Progenitor cell of endocrine pancreas (in vitro differentiated cells): ENCODE results near the genes RPS2, NOXO1 and DNASE1L2.

GRCh38 chr16:1819585-1820085, 7.0 kb downstream of the HAGH start:
- PRO-cap = no peak

DNA sequence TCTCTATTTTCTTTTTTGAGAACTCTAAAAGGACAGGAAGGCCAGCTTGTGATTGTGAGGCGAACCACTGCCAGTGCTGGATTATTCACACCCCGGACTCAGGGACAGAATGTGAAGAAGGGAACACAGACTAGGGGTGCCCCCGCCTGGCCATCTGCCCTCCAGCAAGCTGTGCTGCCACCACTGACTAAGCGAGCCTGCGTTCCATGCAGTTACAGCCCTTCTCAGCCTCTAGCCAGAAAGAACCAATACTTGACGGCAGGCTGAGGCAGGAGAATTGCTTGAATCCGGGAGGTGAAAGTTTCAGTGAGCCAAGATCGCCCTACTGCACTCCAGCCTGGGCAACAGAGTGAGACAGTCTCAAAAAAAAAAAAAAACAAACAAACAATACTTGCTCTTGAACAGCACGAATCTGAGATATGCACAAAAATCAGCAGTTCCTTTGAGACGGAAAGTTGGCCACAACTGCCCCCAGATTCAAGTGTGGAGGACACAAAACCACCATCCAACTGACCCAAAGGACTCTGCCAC, 2.7 kb downstream of the HAGH start:
- PRO-cap = no peak

GRCh38 chr16:1964712-1965215, at the start of gene RPS2:
RPS2 (minus strand) TSS chr16:1964826.
- PRO-cap = bidirectional peak, plus-strand start at chr16:1965031, minus-strand start at chr16:1964826

DNA sequence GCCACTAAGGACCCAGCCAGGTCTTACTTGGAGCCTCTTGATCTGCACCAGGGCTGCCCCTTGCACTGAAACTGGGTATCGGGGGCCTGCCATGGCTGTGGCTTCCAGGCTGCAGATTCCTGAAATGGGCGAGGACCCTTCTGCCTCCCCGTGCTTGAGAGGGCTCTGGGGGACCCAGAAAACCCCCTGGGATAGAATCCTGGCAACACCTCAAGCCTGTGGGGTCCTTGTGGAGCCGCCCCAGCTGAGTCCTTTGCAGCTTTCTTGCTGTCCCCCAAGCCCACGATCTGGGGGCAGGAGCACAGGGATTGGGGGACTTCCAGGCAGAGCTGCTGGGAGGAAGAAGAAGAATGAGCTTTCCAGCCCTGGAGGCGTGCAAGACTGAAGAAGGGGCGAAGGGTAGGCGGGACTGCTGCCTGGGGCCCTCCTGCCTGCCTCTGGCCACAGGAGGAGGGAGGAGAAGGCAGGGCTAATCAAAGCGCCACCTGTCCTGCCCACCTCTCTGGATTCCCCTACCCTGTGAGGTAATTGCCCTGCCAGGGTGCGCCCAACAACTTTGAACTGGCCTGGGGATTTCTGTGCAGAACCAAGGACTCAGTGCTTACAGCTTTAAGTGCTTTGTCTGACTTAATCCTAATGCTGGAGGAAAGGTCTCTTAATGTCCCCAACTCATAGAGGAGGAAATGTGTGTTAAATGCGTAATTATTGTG, at the start of gene NOXO1:
NOXO1 (minus strand) TSS at position 383 of the 710 bp plus-strand sequence.
- PRO-cap = no peak

GRCh38 chr16:1990781-1991637, 1.2 kb downstream of the SYNGR3 start:
- PRO-cap = no peak

DNA sequence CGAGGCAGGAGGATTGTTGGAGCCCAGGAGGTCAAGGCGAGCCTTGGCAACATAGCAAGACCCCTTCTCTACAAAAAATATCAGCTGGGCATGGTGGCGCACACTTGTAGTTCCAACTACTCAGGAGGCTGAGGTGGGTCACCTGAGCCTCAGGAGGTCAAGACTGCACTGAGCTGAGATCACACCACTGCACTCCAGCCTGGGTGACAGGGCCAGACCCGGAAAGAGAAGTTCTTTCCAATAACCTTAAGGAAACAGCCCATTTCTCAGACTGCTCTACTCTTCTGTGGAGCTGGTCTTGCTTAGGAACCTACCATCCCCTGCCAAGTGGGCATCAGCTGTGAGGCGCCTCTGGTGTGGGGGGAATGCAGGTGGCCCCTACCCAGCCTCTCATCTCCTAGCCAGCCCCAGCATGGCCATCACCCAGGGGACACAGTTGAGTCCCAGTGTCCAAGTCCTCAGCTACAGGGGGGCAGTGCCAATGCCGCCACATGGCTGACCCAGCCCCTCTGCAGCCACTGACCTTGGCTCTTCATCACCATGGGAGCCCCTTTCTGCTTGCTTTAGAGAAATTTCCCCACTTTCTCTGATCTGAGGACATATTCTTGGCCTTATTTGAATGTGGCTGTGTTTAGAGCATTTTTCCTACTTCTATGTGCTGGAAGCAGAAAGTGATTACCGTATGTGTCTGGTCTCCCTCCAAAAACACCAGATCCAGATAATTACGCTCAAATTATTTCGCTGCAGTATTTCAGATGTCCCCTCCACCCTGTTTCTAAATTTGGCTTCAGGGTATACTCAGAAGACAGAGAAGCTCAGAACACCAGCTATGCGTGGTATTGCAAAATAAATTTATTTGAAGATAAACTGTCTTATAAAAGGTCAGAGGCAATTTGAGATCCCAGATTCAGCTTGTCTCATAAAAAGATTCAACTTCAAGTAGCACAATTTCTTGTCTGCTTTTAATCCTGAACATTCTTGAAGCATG, 7.3 kb downstream of the SYNGR3 start:
- PRO-cap = no peak

DNA sequence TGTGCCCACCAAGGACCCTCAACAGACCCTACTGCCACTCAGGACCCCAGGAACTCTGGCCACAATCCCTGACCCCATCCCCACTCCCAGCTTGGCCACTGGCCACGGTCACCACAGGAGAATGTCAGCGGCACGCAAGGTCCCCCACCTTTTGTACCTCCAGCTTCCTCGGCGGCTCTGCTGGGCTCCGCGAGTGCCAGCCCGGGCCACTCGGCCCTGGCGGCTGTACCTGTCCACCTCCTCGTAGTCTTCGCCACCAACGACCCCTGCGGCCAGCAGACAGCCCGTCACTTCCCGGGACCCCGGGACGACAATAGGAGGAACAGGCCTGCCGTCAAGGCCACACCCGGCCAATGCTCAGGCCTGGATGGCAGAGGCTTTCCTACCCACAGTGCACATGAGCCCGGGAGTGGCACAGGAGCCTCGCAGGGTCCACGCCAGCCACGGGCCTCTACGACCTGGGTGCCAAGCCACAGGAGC, 11.7 kb downstream of the SYNGR3 start:
- PRO-cap = no peak

- PRO-cap = no peak
These were observed 7.6 kb downstream of the NTHL1 start for GRCh38 chr16:2039999-2040519.

GRCh38 chr16:2041907-2042485, 5.6 kb downstream of the NTHL1 start:
- PRO-cap = no peak

- PRO-cap = no peak
These were observed 9.4 kb downstream of the PKD1 start for GRCh38 chr16:2125956-2126993.

DNA sequence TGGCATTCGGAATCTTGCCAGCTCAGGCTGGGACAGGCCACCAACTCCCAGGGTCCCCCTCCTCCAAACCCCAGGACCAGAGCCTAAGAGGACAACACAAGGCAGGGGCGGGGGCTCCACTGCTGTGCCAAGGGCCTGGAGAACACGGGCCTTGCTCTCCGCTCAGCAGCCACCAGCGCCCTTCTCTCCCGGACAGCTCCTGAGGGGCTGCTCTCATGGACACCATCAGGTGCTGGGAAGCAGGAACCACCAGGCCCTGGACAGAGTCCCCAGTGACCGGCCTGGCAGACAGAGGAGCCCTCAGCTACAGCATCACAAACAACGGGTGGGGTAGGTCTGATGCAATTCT, 2.0 kb downstream of the PKD1 start:
- PRO-cap = no peak

GRCh38 chr16:2150692-2151622, 2.5 kb downstream of the RAB26 start:
- PRO-cap = no peak

- PRO-cap = no peak
These were observed 1.9 kb upstream of the TRAF7 start for GRCh38 chr16:2153704-2154045.

DNA sequence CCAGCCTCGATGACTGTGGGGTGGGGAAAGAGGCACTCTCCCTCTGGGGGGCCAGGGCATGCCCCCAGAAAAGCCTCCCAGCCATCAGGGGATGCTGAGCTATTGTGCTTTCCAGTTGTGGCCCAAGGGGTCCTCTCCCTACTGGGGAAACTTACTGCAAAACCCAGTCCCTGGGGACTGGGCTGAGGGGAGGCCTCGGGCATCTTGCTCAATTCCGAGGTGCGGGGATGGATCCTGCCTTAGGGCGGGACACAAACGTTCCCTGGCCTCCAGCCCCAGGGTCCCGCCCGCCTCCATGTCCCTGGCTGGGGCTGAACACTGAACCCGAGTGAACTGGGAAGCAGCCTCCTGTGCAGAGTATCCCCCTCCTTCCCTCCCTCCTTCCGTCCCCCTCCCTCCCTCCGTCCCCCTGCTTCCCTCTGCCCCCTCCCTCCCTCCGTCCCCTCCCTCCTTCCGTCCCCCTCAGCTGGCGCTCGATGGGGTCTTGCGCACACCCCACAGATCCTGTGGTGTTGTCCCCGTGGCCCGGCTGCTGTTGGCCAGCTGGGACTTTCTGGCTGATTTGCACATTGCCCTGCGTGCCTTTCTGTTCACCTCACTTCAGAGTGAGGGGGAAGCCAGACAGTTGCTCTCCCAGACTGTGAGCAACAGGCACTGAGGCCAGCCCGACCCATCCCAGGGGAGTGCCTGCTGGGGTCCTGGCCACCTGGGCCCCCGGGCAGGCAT, 5.4 kb downstream of the TRAF7 start:
- PRO-cap = no peak

DNA sequence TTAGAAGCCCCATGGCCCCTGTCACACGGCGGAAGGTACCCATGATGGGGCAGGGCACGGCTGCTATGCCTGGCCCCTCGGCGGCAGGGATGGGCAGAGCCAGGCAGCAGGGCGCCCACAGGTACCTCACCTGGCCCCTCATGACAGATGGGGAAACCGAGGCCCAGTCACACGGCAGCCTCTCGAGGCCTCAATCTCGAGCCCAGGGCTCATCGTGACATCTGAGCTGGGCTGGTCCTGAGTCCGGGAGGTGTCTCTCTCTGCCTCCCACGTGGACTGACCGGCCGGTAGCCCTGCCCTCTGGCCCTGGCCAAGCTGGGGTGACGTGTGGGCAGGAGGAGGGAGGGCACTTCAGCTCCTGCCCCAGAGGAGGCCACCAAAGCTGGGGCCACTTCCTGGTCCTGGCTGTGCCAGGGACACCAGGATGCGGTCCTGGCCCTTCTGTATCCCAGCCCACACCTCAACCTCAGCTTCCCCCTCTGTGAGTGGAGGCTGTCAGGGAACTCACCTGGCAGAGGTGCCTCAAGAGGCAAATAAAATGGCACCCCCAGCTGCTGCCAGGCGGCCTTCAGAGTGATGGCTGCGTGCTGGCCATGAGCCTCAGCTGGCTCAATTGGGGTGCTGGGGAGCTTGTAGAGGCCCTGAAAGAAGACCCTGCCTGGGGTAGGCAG, 11.7 kb downstream of the TRAF7 start:
- PRO-cap = no peak

GRCh38 chr16:2226248-2226954, 3.0 kb downstream of the E4F1 start:
- PRO-cap = no peak

DNA sequence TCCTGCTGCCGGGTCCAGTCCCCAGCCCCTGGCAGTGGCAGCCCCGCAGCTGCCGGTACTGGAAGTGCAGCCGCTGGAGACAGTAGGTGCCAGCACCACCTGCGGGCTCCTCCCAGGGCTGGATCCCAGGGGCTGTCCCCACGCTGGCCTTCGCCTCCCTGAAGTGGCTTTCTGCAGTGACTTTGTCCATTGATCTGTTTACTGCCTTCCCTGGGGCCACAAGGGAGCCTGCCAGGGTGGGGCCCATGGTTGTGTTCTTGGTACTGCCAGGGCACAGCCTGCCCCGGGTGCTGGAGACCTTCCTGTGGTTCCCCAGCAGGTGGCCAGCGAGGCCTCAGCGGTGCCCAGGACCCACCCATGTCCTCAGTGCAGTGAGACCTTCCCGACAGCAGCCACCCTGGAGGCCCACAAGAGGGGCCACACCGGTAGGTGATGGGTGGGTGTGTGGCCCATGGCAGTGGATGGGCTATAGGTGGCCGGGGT, 2.6 kb upstream of the DNASE1L2 start:
- PRO-cap = no peak

DNA sequence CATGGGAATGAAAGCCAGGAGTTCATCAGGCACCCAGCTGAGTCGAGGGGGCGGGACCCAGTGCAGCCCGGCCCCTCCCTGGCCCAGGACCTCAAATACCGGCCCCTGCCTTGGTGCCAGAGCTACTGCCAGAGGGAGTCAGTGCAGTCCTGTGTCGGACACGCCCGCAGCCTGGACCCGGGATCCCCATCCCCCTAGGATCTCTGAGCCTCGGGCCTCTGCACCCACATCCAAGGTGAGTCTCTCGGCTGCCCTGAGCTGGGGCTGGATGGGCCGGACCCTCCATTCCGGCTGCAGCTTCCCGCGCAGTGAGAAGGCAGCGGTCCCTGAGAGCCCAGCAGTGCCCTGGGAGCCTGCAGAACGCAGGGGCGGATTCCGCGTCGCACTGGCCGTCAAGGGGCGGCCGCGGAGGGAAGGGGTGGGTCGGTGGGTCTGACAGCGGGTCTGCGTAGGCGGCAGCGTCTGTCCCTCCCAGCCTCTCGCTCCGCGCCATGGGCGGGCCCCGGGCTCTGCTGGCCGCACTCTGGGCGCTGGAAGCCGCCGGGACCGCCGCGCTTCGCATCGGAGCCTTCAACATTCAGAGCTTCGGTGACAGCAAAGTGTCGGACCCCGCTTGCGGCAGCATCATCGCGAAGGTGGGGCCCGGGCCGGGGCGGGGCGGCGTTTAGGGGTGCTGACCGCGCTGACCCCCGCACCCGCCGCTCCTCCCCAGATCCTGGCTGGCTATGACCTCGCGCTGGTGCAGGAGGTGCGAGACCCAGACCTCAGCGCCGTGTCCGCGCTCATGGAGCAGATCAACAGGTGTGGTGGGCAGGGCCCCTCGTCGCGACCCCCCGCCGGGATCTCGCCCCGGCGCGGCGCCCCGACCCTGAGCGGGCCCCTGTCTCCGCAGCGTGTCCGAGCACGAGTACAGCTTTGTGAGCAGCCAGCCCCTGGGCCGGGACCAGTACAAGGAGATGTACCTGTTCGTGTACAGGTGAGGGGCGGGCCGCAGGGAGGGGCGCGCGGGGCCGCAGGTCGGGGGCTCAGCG, at the start of gene DNASE1L2:
DNASE1L2 (plus strand) TSS at position 119 of the 1,031 bp plus-strand sequence.
- PRO-cap = no peak

- PRO-cap = unidirectional peak, minus-strand start at chr16:2252126
These were observed 585 bp upstream of the ECI1 start for GRCh38 chr16:2252003-2252341.

DNA sequence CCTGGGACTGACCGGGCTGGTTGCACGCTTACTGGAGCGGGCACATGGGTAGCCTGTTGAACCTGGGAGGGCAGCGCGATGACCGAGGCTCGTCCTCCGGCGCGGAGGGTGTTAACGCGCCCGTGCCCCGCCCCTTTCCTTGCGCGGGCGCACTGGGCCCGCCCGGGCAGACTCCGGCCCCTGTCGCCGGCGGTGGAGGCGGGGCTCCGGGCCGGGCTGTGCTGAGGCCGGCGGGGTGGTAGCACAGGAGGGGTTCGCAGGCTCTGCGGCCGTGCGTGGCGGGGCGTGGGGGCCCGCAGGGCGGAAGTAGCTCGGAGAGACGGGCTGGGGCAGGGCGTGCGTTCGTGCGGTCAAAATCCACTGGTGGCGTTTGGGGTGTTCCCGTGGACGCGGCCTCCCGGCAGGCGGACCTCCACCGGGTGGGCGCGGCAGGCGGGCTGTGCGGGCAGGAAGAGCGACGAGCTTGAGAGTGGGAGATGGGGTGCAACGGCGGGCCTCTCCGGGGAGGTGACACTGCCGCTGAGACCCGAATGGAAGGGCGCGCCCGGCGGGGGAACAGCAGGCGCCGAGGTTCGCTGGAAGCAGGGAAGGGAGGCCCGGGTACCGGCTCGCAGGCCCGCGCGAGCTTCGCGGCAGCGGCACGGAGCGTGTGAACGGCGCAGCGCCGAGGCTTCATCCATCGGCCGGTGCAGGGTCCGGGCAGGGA, 501 bp upstream of the RNPS1 start:
- PRO-cap = bidirectional peak, plus-strand start at position 221 of the sequence, minus-strand start at position 113 of the sequence